SJSA1 (cell line): ENCODE data around the gene NUTM2F.

- RAMPAGE, long total RNA = no peak
These were observed 2.6 kb upstream of the CARD19 start for GRCh38 chr9:93093323-93093934.

DNA sequence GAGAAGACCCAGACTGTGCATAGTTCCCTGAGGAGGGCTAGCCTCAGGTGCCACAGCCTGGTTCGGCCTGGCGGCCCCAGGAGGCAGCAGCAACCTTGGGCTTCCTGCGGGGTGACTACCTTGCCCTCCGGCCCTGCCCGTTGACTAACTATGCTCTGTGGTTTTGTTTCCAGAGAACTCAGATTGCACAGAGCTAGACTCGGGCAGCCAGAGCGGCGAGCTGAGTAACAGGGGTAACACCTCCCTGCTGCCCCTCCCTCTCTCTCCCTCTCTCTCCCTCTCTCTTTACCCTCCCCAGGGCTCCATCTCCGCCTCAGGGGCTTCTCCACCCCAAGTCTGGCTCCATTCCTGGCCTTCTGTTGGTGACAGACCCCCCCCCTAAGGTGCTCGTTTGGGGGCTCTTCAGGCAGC, 15.7 kb downstream of the CARD19 start:
- RAMPAGE, long total RNA = no peak

DNA sequence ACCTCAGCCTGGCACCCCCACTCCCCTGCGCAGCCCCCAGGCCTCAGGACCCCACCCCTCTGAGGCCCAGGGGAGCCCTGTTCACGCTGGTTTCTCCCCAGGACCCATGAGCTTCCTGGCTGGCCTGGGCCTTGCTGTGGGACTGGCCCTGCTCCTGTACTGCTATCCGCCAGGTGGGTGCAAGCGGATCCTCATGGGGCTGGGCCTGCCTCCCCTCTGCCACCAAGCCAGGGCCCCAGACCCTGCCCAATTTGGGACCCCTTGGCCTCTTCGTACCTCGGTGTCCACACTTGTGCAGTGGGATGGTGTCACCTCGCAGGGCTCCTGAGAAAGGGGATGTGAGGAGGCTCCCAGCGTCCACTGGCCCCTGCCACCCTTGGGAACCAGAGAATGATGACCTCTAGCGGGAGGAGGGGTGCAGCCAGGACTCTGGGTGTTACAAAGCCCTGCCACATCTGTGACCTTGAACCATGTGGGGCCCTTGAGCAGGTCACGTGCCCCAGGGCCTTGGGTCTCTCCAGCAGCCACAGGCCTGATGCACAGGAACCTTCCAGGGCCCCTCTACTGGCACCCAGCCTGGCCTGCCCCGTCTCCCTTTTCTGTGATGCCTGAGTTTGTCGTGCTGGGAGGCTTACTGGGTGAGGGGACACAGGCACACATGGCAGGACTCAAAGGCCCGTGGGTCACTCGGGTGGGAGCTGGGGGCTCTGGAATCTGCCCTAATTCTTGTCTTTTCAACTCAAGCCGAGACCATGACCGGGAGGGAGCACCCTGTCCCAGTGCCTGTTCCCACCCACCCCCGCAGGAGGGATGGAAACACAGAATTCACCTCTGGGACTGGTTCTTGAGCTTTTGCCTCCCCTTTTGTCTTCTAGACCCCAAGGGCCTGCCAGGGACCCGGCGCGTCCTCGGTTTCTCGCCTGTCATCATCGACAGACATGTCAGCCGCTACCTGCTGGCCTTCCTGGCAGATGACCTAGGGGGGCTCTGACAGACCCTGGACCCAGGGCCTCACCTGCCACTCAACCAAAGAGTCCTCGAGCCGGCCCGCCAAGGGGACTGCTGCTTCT, 16.4 kb downstream of the CARD19 start:
- RAMPAGE, long total RNA = no peak

DNA sequence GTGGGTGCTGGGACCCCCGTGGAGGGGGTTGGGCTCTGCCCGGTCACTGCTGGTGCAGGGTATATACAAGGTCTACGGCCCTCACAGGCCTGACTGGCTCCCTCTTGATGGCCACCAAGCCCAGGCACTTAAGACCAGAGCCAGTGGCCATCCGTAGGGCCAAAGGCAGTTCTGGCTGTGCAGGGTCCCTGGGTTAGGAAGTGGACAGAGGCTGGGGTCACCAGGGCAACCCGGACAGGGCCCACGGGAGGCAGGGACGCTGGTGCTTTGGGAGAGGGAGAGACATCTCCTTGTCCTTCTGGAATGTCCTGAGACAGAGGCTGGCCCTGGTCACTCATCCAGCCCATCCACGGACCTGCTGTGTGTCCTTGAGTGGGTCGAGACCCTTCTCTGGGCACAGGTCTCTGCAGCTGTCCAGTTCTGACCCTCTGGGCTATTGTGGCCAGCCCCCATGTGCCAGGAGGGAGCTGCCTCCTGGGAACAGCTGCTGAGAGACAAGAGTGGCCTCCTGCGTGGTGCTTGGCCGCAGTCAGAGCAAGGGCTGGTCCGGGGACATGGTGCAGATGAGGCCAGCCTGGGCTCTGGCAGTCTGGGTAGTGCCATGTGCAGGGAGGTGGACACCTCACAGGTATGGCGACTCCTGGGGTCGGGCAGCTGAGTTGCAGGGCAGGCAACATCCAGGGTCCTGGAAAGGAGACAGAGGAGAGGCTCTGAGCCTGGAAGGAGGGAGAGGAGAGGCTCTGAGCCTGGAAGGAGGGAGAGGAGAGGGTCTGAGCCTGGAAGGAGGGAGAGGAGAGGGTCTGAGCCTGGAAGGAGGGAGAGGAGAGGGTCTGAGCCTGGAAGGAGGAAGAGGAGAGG, 12.3 kb downstream of the NINJ1 start:
- RAMPAGE, long total RNA = no peak

DNA sequence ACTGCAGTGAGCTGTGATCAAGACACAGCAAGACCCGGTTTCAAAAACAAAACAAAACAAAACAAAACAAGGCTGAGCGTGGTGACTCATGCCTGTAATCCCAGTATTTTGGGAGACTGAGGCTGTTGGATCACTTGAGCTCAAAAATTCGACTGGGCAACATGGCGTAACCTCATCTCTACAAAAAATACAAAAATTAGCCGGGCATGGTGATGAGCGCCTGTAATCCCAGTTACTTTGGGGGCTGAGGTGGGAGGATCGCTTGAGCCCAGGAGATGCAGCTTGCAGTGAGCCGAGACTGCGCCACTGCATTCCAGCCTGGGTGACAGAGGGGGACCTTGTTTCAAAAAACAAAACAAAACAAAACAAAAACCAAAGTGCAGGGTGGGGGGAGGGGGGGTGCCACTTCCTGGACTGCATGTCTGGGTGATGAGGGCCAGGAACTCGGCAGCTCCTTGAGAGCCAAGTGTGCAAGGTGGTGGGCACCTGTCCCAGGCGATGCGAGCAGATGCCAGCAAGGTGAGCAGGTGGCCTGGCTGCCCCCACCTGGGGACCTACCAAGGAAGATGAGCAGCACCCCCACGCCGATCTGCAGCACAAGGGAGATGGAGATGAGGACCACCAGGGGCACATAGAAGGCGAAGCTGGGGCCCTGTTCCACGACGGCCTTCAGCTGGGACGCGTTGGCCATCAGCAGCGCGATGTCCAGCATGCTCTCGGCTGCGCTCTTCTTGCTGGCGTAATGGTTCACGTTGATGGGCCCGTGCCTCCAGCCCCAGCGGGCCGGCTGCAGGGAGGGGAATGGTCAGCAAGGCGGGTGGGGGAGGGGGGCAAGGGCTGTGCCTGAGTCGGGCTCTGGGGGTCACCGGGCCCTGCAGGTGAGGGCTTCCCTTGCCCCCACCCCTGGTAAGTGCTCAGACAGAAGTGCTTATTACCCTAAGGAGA, 7.9 kb downstream of the NINJ1 start:
- RAMPAGE, long total RNA = no peak

GRCh38 chr9:93218081-93218584, 34.2 kb downstream of the WNK2 start:
- RAMPAGE, long total RNA = no peak

GRCh38 chr9:93229559-93229927, 45.6 kb downstream of the WNK2 start:
- RAMPAGE, long total RNA = no peak

GRCh38 chr9:93277822-93278370, 94.0 kb downstream of the WNK2 start:
- RAMPAGE, long total RNA = no peak

DNA sequence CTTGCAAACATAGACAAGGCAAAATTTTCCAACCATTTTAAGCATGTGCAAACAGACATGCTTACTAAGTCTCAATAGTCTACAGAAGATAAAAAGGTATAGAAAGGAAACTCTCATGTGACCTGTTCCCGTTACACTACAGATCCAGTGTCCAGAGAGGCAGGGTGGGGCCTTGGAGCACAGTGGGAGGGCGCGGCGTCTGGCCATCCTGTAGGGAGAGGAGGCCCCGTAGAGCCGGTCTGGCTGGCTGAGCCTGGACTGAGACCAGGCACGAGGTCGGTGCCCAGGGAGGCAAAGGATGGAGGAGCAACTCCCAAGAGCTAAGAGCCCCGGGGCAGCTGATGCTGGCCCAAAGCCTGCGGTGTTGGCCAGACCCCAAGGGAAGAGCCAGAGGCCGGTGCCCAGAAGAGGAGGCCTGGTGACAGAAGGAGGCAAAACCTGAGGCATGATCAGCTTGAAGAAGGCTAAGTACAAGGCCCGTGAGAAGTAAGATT, 109.1 kb upstream of the FAM120A start:
- RAMPAGE, long total RNA = no peak

- RAMPAGE, long total RNA = no peak
These were observed 12.5 kb upstream of the FAM120AOS start for GRCh38 chr9:93465815-93466379.

GRCh38 chr9:93549558-93550041, 26.8 kb upstream of the PHF2 start:
- RAMPAGE, long total RNA = no peak

GRCh38 chr9:93575161-93575672, 1.2 kb upstream of the PHF2 start:
- RAMPAGE, long total RNA = no peak

DNA sequence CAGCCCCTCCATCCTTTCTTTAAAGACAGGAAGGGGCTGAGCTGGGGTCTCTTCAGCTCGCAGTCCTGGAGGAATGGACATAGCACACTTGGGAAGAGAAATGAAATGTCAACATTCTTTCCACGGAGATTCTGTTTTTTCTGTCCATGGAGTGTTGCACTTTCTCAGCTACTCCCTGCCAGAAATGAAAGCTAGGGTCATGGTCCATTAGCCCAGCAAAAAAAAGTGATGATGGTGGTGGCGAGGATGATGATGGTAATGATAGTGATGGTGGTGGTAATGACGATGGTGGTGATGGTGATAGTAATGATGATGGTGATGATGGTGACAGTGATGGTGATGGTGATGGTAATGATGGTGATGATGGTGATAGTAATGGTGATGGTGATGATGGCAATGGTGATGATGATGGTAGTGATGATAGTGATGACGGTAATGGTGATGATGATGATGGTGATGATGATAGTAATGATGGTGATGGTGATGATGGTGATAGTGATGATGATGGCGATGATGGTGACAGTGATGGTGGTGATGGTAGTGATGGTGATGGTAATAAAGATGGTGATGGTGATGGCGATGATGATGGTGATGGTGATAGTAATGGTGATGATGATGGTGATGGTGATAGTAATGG, 38.3 kb downstream of the PHF2 start:
- RAMPAGE, long total RNA = no peak

DNA sequence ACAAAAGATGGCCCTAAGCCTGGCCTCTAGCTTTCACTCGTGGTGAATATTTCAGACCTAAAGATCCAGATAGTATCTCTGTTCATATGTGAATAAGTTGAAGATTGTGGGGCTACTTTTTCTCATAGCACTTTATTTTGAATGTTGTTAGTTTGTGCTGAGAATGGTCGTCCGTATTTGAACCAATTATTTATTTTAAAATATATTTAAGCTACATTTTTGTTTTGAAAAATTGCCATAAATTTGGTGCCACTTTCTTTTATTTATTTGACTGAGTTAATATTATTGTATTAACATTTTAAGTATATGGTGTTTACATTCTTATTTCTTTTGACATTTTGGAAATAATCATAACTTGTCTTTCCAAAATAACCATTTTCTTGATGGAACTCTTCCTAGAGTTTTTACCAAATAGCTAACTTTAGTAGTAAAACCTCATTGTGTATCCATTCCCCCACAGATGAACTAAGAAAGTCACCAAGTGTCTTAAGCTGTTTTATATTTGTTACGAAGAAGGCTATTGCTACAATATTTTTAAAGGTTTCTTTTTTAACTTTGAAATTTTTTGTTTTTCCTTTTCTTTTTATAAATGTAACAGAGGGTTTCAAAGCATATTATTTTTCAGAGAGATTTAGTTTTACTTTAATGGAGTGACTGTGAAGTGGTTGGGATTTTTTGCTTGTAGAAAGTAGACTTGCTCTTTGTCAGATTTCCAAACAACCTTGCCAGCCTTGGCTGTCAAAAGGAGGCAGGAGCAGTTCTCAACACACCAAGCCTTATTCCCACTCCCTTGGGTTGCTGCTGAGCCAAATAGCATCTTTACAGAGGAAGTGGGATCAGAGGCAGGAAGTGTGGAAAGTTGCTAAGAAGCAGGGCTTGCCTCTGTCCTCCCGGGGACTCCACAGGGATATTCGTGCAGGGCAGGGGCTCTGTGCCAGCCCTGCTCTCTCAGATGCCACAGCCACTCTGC, 23.9 kb downstream of the PTPDC1 start:
- RAMPAGE, long total RNA = no peak

- RAMPAGE, long total RNA = no peak
These were observed at the start of gene NUTM2F for GRCh38 chr9:94328495-94329046. Gene NUTM2F (minus strand): TSS chr9:94328644.

- RAMPAGE, long total RNA = no peak
These were observed 79.3 kb downstream of the MFSD14B start for GRCh38 chr9:94453440-94454292.

GRCh38 chr9:94606640-94607822, 13.4 kb upstream of the FBP2 start:
- RAMPAGE, long total RNA = no peak

GRCh38 chr9:94759979-94760545, 33.6 kb downstream of the AOPEP start:
- RAMPAGE, long total RNA = no peak

- RAMPAGE, long total RNA = no peak
These were observed 74.8 kb downstream of the AOPEP start for GRCh38 chr9:94801183-94801722.

DNA sequence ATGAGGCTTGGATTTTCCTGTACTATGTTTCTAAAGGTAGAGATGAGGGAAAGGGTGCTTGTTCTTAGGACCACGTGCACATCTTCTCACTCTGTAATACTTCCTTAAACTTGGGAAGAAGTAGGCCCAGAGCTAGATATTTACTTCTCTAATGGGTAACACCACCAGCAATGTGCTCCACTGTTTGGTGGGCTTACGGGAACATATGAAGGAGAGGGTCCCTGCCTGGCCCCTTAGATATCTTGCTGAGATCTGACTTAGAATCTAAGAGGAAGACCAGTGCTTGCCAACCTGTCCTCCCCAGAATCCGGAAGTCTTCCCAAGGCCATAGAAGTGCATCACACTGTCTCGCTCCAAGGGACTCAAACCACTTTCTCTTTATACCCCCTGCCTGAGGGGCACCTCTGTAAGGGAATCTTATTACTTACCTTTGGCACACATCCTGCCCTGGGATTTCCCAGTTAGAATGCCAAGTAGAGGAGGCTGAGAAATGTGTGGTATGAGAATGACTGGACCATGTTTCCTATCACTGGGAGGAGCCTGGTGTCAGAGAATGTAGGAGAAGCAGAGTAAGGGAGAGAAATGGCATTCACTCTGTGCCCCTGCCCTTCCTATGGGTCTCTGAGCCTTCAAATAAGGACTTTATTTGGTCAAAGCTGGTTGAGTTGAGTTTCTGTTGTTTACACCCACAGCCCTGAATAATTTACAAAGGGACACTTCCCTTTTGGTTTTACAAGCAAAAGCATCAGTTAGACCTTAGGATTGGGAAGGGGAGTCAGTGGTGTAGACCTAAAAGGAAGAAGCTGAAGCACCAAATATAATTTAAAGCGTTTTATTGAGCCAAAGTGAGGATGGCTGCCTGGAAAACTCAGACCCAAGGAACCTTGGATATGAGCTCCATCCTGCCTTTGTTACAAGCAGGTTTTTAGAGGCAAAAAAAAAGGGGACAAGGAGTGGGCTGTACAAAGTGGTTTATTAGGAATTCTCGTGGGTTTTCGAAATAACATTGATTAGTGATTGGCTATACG, 85.9 kb downstream of the AOPEP start:
- RAMPAGE, long total RNA = no peak